Uterus (tissue), 7 donors: ENCODE measurements around the gene TIAM2.

DNA sequence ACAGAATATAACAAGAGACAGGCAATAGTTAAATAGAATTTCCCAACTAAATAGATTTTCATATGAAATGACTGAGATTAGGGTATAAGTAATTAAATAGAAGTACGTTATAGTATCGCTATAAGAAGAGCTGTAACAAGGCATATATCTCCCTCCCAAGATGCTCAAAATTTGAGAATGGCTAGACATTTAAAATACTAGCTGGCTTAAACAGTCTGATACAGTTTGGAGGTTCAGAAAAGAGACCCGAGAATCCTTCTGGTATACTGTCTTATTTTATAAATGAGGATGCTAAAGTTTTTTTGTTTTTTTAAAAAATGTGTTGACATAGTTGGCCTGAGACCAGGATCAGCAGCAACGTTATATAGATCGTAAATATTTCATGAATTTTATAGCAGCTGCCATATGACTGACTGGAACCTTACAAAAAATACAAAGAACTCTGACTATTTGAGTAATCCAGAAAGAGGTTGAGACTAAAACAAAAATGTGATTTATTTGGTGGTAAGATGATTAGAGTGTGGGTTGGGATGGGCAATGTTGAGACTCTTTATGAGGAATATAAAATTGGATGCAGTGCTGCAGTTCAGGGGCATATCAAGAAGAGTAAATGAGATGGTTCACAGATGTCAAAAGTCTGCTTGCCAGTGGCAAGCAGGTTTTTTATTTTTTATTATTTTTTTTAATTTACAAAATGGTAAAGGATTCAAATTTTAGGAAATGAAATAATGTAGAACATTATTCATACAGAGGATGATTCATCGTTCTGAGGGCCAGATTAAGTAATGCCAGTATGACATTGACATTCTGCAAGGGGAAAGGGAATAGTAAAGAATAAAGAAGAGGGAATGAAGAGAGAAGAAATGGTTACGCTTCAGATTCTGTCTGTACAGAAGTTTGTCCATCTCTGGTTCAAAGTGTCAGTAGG lies 58.4 kb downstream of the SCAF8 start:
- PRO-cap, 4 experiments, result no peak in any of the 4 experiments
- RAMPAGE, long total RNA, 2 experiments, result start-site peak on the plus strand in 1 of 2 experiments, centred at position 692 of the sequence, 15 reads per replicate
- RRBS, result no CpG with 5 or more reads among the region's 7 CpGs

DNA sequence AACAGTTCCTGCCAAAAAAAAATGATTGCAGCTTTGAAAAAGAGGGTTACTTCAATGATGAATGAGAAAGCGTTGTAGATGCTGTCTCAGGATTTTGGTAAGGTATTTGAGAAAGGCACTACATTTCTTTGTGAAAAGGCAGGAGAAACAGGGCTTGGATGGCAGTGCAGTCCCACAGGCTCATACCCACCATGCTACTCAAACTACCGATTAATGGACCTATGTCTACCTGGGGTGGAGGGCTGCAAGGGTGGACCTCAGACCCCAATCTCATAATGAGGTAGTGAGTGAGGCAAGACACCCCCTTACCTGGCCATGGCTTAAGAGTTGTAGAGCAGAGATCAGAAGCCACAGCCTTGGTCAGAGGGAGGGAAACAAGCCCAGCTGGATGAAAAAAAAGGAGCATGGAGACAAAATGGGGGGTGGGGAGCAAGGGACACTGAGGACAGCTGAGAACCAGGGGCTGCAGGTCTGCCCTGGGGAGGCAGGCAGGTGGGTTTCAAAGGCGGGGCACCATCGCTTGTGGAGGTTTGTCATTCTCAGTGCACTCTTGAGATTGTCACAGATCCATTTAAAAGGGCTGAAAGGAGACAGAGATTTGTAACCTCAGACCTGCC lies 105.7 kb upstream of the TIAM2 start:
- PRO-cap, 4 experiments, result no peak in any of the 4 experiments
- RAMPAGE, long total RNA, 2 experiments, result no peak in any of the 2 experiments
- RRBS, result no CpG with 5 or more reads among the region's 4 CpGs

GRCh38 chr6:154995164-154996207 lies at the start of gene TIAM2:
Gene TIAM2 (plus strand): TSS chr6:154995315.
- PRO-cap, 4 experiments, result peak in 2 of 4 experiments; most common plus-strand start chr6:154995265 (in 1); most common minus-strand start chr6:154995945 (in 1)
- RAMPAGE, long total RNA, 2 experiments, result no peak in any of the 2 experiments
- RRBS, result 3% methylated on average over 67 of the region's 125 CpGs

DNA sequence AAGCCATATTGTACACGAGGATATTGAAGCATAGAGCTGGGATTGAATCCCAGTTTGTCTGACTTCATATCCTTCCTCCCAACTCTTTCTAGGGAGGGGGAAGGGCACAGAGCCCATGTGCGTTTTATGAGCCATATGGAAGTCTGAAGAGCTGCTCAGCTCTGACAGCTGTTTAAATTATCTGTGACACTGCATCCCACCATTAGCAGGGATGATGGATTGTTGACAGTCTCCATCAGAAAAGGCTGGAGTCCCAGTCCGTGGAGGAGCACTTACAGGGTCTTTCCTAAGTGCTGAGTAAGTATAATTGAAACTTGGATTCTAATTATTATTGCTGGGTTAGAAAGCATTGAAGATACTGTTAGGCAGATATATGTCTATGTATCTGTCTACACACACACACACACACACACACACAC lies 18.4 kb downstream of the TIAM2 start:
- PRO-cap, 4 experiments, result no peak in any of the 4 experiments
- RAMPAGE, long total RNA, 2 experiments, result no peak in any of the 2 experiments
- RRBS, result no CpG with 5 or more reads among the region's 3 CpGs

DNA sequence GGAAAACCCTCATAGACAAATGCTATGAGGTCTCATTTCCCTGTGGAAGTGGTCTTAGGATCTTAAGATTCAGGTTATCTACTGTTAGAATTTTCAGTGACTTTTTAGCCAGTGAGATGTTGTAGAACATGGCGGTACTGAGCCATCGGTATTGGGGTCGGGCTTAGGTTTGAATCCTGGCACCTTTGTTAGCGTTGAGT lies 118.7 kb upstream of the CLDN20 start:
- PRO-cap, 4 experiments, result no peak in any of the 4 experiments
- RAMPAGE, long total RNA, 2 experiments, result no peak in any of the 2 experiments
- RRBS, result no CpG with 5 or more reads among the region's 4 CpGs

- PRO-cap, 4 experiments, result no peak in any of the 4 experiments
- RAMPAGE, long total RNA, 2 experiments, result no peak in any of the 2 experiments
- RRBS, result 2% methylated on average over 13 of the region's 25 CpGs
Measured at GRCh38 chr6:155313961-155314384, 311 bp downstream of the TFB1M start.

- PRO-cap, 4 experiments, result peak in 2 of 4 experiments; most common plus-strand start chr6:156686504 (in 2)
- RAMPAGE, long total RNA, 2 experiments, result no peak in any of the 2 experiments
- RRBS, result no CpG with 5 or more reads among the region's 6 CpGs
Measured at GRCh38 chr6:156686127-156686589, 91.0 kb upstream of the ARID1B start.

DNA sequence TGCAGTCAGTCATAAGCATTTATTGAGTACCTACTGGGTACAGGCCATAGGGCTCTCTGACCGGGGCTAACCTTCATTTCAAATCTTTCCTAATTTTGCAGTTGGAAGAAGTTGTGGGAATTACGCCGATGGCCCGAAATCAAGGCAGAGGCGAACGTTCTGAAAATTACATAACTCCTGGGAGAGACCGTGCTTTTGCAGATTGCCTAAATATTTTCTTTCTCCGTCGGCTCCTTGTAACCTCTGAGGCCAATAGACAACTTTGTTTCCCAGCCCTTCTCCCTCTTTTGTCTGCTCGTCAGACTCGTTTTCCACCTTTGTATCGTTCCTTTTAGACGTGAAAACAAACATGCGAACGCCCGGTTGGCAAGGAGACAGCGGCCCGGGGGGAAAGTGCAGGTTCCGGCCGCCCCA lies 410 bp upstream of the ARID1B start:
- PRO-cap, 4 experiments, result peak in 2 of 4 experiments; most common plus-strand start position 237 of the sequence (in 1); most common minus-strand start position 245 of the sequence (in 1)
- RAMPAGE, long total RNA, 2 experiments, result no peak in any of the 2 experiments
- RRBS, result 0% methylated on average over 2 of the region's 20 CpGs

DNA sequence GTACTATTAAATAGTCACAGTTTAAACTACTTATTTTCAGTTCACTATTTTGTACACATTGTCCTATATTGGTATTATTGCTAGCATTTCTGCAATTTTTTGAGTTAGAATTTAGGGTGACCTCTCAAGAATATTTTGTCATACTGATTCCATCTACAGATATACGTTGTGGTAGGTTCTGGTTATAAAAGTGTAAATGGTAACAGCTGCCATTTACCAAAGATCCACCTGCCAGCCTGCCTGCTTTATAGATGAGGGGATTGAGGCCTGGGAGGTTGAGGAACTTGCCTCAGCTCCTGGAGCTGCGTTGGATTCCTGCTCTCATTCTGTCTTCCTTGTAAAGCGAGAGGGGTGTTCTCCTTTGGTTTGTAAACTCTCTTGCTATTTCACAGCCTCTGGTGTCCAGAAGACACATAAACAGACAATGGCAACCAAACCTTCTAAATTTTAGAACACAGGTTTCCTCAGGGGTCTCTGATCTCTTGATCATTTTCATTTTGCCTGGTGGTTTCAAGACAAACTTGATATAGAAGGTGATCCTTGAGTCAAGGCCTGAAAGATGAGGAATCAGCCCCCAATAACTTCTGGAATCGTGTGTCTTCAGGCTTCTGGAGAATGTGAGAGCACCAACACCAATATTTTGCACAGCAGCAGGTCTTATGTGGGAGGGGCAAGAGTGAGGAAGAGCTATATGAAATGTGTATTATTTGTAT lies 33.1 kb downstream of the ARID1B start:
- PRO-cap, 4 experiments, result no peak in any of the 4 experiments
- RAMPAGE, long total RNA, 2 experiments, result start-site peak on the plus strand in 1 of 2 experiments, centred at position 414 of the sequence, 7 reads per replicate
- RRBS, result no CpG with 5 or more reads among the region's 4 CpGs

DNA sequence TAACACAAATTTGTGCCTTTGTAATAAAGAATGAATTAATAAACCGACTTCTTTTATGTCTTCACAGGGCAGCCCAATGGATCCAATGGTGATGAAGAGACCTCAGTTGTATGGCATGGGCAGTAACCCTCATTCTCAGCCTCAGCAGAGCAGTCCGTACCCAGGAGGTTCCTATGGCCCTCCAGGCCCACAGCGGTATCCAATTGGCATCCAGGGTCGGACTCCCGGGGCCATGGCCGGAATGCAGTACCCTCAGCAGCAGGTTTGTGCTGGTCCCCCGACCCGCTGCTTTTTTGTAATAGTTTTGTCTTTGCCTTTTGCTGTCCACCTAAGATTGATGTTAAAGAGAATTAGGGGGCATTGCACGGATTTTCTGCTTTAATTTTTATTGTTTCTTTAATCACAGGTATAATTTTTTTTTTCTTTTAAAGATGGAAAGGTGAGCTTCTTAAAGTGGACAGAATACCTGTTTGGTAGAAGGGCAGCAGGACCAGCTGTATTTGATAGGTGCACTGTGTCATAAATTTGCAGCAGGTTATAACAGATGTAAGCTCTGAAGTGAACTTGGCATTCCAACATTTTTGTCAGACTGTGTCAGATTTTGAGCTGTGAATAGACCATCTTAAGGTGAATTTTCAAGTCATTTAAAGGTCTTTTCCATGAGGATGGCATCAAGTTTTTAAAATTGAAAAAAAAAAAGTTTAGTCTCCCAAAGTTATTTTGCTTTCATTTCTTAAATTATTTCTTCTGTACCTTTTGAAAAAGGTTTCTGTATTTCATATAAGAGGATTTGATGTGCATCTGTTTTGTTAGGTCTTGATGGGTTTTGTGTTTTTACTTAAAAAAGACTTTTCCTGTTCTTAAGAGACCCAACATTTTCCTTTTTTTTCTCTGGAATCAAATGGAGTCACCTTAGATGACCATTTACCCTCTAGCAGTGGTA lies 52.3 kb downstream of the ARID1B start:
- PRO-cap, 4 experiments, result no peak in any of the 4 experiments
- RAMPAGE, long total RNA, 2 experiments, result no peak in any of the 2 experiments
- RRBS, result no CpG with 5 or more reads among the region's 9 CpGs

GRCh38 chr6:157206024-157206983 lies 117.0 kb downstream of the TMEM242 start:
- PRO-cap, 4 experiments, result no peak in any of the 4 experiments
- RAMPAGE, long total RNA, 2 experiments, result start-site peak on the plus strand in 1 of 2 experiments, at chr6:157206472-157206691 at its widest, 6 to 17 reads per replicate
- RRBS, result no CpG with 5 or more reads among the region's 39 CpGs

DNA sequence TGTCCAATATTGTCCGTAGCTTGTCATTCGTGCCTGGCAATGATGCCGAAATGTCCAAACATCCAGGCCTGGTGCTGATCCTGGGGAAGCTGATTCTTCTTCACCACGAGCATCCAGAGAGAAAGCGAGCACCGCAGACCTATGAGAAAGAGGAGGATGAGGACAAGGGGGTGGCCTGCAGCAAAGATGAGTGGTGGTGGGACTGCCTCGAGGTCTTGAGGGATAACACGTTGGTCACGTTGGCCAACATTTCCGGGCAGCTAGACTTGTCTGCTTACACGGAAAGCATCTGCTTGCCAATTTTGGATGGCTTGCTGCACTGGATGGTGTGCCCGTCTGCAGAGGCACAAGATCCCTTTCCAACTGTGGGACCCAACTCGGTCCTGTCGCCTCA lies 116.3 kb downstream of the TMEM242 start:
- PRO-cap, 4 experiments, result no peak in any of the 4 experiments
- RAMPAGE, long total RNA, 2 experiments, result start-site peak on the plus strand in 1 of 2 experiments, centred at position 71 of the sequence, 12 reads per replicate
- RRBS, result no CpG with 5 or more reads among the region's 14 CpGs

DNA sequence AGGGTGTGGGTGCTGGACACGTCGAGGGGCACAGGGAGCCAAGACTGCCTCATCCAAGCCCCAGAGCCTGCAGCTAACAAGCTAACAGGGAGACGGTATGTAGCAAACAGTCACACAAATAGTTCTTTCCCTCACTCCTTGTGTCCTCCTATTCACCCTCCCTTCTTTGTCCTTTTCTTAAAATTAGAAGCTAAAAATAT lies 97.6 kb downstream of the TMEM242 start:
- PRO-cap, 4 experiments, result peak in 1 of 4 experiments; most common minus-strand start position 91 of the sequence (in 1)
- RAMPAGE, long total RNA, 2 experiments, result no peak in any of the 2 experiments
- RRBS, result no CpG with 5 or more reads among the region's 3 CpGs

DNA sequence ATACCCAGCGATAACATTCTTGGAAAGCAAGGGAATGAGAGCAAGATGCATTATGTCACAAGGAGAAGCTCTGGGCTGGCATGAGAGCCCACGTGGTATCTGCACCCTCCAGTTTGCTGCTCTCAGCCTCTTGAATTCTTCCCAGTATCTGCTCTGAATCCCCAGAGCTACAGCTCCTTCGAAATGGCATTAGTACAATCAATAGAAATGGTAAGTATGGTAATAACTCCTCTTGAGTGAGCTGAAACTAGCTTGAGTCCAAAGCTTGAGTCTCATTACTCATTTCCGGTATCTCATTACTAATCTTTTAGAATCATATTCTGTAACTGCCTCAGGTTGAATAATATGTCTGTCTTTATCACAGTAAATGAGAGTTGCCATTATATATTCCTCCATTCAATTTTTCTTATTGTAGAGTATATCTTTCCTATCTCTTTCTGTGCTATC lies 4.9 kb upstream of the TMEM242 start:
- PRO-cap, 4 experiments, result no peak in any of the 4 experiments
- RAMPAGE, long total RNA, 2 experiments, result no peak in any of the 2 experiments
- RRBS, result no CpG with 5 or more reads among the region's 4 CpGs

DNA sequence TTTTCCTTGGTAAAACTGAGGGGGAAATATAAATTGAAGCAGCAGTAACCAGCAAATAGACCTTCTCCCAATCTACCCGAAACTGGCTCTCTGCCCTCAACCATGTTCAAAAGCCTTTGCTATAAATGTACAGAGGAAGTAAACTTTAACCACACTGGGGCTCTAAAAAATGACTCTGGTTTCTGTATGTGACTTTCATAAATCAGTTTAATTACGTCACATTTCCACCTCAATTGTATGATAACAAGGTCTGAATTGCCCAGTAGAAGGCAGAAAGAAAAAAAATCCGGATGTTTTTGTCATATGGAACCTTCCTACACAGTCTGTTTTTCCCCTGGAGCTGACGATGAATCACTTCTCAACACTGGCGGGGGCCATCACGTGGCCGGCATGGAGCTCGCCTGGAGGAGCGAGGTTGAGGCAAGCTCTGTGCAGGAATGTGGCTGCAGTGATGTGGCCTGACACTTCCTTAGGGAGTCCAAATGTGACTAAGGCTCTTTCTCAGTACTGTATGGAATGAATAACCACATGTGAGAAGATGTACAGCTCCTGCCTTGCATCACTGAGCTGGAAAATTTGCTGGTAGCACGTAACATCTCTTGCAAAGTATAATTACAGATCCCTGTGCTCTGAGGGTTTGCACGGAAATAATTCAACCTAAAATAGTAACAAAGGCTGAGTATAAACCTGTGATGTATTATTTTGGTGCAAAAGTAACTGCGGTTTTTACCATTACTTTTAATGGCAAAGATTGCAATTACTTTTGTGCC lies 58.6 kb upstream of the SNX9 start:
- PRO-cap, 4 experiments, result peak in 1 of 4 experiments; most common minus-strand start position 84 of the sequence (in 1)
- RAMPAGE, long total RNA, 2 experiments, result no peak in any of the 2 experiments
- RRBS, result 2% methylated on average over 4 of the region's 12 CpGs

- PRO-cap, 4 experiments, result no peak in any of the 4 experiments
- RAMPAGE, long total RNA, 2 experiments, result no peak in any of the 2 experiments
- RRBS, result no CpG with 5 or more reads among the region's 11 CpGs
Measured at GRCh38 chr6:157896785-157897584, 73.9 kb downstream of the SNX9 start.

GRCh38 chr6:157898388-157899265 lies 75.6 kb downstream of the SNX9 start:
- PRO-cap, 4 experiments, result no peak in any of the 4 experiments
- RAMPAGE, long total RNA, 2 experiments, result no peak in any of the 2 experiments
- RRBS, result no CpG with 5 or more reads among the region's 10 CpGs

DNA sequence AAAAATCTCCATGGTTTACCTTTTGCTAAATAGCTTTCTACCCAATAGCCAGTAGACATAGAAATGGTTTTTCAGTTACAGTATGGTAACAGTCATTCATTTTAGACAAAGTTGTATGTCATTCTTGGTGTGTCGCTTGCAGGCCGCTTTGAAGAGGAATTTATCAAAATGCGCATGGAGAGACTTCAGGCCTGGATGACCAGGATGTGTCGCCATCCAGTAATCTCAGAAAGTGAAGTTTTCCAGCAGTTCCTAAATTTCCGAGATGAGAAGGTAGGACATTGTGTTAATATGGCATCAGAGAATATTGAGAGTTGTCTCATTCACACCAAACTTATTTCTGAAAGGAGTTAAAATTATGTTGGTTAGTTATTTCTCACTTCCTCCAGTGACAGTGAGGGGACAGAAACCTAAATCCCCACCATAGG lies 60.3 kb upstream of the SYNJ2 start:
- PRO-cap, 4 experiments, result no peak in any of the 4 experiments
- RAMPAGE, long total RNA, 2 experiments, result no peak in any of the 2 experiments
- RRBS, result no CpG with 5 or more reads among the region's 5 CpGs

DNA sequence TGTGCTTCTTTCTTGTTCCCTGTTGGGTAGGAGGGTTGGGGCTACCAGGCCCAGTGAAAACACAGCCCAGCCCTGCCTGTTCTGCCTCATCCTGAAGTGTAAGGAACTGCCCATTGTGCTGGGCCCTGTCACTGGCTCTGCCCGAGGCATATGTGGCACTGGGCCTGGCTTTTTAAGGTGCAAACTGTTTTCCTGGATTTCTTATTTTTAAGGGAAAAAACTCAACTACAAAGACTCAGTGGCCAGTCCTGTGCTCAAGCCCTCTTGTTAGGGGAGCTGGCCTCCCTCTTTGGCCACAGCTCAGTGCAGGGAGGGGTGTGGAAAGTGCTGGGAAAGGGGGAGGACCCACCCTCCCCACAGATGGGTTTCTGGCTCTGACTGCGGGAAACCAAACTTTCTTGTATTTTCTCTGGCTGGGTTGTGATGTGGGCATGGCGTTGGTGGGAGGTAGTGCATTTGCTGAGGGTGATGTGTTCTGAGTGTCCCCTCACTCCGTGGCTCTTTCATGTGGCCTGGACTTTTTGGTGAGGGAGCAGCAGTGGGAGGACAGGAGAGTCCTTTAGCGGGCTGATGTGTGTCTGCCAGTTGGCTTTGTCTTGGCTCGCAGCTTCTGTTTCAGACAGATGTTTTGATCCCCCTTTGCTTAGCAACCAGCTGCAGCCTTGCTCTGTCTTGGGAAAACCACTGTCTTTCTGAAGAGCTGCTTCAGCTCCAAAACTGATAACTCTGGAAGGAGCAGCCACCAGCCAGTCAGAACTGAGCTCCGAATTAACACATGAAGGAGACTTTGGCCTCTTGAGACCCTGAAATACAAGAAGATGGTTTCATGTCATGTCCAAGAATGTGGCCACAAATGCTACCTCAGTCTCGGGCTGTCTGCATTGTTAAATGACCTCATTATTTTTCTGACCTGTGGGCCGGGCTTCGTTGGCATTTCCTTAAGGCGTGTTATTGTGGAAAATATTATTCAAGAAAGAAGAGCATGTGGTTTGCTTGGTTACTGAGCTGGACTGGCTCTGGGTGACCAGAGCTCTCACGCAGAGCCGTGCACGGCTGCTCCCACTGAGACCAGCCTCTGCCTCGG lies 21.4 kb downstream of the SYNJ2 start:
- PRO-cap, 4 experiments, result peak in 4 of 4 experiments; most common plus-strand start position 997 of the sequence (in 4); most common minus-strand start position 886 of the sequence (in 2)
- RAMPAGE, long total RNA, 2 experiments, result no peak in any of the 2 experiments
- RRBS, result no CpG with 5 or more reads among the region's 15 CpGs

- PRO-cap, 4 experiments, result no peak in any of the 4 experiments
- RAMPAGE, long total RNA, 2 experiments, result no peak in any of the 2 experiments
- RRBS, result no CpG with 5 or more reads among the region's 13 CpGs
Measured at GRCh38 chr6:158025833-158026422, 44.3 kb downstream of the SYNJ2 start.